Measurements from ENCODE around the genes FAM221B, GLIPR2, RNF38 and POLR1E.

DNA sequence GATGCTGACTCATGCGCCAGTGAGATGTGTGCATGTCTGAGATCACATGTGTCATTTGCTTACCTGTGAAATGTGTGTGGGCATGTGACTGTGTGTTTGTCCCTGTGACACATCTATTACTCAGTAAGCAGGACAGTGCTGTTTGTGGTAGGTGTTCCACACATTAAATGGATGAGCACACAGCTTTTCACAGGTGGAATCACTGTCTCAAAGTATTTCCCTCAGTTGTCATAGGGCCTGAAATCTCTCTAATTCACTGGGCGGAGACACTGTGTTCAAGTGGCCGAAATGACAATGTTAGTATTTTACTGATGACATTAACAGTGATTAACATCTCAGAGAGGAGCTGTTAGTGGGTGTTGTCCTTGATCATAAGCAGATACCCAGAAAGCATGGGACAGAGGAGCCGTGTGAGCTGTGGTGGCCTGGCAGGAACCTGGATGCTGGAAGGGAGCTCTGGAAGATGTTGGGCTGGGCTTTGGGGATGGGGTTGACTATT is 7.5 kb downstream of the NPR2 start:
- PRO-cap: no peak

DNA sequence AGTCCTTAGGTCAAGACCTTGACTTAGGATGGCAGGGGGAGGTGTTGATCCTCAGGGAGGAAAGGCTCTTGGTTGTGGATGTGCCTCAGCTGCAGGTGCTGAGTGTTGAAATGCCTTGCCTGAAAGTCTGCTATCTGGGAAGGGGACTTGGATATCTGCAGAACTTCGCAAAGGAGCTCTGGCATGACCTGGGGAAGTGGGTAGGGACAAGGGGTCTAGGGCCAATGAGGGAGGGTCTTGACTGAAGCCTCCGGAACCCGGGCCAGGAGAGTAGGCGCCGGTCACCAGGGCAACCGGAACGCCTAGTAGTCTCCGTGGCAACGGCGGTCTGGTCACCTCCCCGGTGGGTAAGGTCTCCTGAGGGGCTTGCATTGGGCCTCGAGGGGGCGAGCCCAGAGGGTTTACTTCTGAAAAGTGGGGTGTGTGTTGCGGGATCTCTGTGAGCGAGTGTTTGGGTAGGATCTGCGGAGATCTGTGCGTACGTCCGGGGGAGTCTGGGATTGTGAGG is at the start of gene FAM221B:
Gene FAM221B, minus strand, starts transcription at position 243 of the 508 bp plus-strand sequence.
- PRO-cap: no peak

DNA sequence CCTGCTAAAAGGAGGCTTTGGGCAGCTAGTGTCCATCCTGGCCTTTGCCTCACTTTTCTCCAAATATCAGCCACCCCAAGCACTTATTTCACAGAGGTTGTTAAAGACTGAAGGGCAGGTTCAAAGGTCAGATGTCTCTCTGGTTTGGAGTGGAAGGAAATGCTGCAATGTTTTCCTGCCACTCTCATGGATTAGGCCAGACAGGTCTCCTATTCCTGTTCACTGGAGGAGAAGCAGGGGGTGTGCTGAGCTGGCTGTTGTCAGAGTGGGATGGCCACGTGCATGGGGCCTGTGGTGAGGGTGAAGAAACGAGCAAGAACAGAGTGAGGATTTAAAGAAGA is 6.7 kb downstream of the TMEM8B start:
- PRO-cap: no peak

- PRO-cap: no peak
These were observed 6.2 kb downstream of the OR2S2 start for GRCh38 chr9:35951705-35952227.

- PRO-cap: no peak
These were observed 48.9 kb upstream of the GLIPR2 start for GRCh38 chr9:36087683-36088056.

GRCh38 chr9:36136144-36136920 is at the start of gene GLIPR2:
Gene GLIPR2 (plus strand): TSS chr9:36136733.
- PRO-cap: bidirectional peak, plus-strand start at chr9:36136735, minus-strand start at chr9:36136594

GRCh38 chr9:36153964-36155268 is 14.8 kb upstream of the CCIN start:
- PRO-cap: no peak

DNA sequence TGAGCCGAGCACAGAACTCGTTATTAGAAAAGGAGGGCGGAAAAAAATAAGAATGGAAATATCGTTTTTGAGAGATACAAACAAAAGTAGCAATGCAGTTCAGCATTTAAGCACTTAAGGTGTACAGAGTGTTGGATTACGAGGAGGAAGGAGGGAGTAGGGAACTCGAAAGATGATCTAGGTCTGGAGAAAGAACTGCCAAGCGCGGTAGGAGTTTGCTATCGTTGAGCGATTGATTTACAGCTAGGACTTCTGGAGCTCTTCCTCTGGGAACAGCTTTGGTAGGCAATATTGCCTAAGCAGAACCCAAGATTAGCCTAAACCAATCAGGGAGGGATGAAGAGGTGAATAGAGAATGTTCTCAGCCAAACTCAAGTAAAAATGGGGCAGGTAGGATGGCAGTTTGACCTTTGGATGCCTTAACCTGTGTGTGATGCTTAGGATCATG is 945 bp downstream of the CLTA start:
- PRO-cap: no peak

- PRO-cap: no peak
These were observed 38.4 kb upstream of the GNE start for GRCh38 chr9:36296522-36297130.

GRCh38 chr9:36319300-36319652 is 61.0 kb upstream of the GNE start:
- PRO-cap: no peak

DNA sequence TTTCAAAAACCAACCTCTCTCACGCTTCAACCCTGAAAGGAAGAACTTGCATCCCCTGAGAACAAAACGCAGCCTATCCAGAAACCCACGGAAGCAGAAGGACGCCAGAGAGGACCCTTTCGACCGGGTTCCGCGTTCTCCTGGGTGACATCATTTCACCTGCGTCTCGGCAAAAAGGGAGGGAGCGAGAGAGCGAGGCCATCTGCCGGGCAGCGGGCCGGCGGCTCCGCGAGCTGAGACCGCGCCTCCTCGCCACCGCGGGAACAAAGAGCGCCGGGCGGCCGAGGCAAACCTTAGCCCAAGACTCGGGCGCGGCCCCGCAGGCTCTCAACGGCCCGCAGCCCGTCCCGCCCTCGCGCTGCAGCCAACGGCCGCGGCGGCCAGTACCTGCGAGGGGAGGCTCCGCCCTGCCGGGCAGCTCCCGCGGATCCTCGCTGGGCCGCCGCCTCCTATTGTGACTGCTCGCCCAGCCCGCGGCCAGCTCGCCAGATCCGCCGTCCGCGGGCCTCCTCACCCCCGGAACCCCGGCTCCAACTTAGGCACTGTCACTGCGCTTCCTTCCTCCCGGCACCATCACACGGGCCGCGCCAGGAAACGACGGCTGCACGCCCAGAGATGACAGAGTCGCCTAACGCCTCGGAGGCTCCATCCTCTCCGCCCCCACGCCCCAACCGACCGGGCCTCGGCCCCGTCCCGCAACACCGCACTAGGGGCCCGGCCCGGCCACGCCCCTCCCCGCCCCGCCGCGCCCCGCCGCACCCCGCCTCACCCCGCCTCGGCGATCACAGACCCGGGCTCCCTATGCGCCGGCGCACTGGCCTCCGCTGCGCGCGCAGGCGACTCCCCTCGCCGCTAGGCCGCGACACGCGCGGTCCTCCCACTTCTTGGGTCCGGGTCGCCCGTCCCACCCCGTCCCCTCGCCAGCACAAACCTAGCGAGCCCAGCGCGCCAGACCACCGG is at the start of gene RNF38:
Gene RNF38, minus strand, starts transcription at position 103 of the 960 bp plus-strand sequence.
- PRO-cap: bidirectional peak, plus-strand start at position 201 of the sequence, minus-strand start at position 103 of the sequence; bidirectional peak, plus-strand start at position 252 of the sequence, minus-strand start at position 265 of the sequence; bidirectional peak, plus-strand start at position 648 of the sequence, minus-strand start at position 360 of the sequence; bidirectional peak, plus-strand start at position 835 of the sequence, minus-strand start at position 673 of the sequence

- PRO-cap: no peak
These were observed 4.4 kb downstream of the PAX5 start for GRCh38 chr9:37029565-37030082.

DNA sequence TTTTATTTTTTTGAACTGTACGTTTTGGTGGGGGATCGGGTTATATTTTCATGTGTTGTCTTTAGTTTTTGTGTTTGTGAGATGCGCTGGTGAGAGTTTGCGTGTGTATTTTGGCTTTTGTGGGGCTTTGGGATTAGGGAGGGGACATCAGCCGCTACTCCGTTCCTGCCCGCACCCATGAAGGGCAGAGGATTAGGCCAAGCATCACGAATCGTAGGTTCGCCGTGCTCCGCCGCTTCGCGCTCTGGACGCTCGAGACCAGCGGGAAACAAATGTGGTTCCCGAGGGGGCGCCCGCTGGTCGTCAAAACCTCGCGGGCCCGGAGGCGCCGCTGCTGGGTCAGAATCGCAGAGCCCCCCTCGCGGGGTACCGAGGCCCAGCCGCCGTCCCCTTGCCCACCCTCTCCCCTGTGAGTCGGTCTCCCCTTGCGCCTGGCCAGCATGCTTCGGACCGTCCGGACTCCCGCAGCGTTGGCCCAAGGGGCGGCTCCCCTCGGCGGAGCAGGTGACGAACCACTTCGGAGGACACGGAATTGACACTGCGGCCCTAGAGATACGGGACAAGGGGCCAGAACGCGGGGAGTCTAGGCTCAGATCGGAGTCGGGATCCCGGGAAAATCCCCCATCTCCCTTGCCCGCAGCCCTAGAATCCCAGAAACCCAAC is 2.3 kb upstream of the PAX5 start:
- PRO-cap: no peak

DNA sequence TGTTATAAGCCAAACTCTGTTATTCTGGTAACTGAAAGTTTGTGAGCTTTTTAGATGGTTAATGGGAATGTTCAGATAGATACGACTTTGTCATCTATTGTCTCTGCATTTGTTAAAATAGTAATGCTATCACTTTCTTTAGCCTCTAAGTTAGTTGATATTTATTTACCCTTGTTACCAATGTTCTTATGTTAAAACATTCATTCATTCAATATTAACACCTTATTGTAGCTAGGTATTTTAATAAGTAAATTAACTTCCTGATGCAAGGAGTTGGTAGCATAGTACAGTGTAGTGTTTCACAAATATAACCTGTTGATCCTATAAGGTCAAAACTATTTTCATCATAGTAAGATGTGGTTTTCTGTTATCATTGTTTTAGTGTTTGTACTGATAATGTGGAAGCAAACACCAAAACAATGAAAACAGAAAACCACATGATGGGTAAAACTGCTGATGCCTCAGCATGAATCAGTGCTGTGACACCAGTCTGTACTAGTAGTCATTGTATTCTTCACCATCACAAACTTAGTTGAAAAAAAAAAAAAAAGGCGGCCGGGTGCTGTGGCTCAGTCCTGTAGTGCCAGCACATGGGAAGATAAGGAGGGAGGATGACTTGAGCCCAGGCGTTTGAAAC is 36.4 kb downstream of the ZCCHC7 start:
- PRO-cap: no peak

DNA sequence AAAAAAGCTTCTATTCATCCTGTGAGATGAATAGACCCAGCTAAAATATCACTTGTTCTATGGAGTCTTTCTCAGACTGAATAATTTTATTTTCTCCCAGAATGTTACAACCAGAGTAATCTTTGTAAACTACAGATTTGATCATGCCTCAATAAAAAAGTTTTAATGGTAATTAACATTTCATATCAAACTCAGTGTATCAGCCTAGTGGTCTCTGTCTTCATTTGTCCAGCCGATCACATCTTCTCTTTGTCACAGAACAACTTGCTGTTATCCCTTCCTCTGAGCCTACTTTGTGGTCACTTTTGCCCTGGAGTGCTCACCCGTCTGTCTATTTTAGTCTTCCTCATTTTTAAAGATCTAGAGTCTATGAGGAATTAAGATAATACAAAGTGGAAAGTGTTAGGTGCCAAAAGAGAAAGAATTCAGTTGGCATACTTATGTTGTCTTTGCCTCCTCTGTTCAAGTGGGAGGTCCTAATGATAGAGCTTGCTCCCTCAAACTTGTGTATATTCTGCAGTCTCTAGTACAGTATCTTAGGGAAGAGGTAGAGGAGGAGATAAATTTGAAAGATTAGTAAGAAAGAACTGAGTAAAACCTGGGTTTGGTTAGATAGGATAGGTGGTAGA is 77.9 kb downstream of the ZCCHC7 start:
- PRO-cap: no peak

- PRO-cap: no peak
These were observed 99.2 kb downstream of the ZCCHC7 start for GRCh38 chr9:37219362-37220107.

DNA sequence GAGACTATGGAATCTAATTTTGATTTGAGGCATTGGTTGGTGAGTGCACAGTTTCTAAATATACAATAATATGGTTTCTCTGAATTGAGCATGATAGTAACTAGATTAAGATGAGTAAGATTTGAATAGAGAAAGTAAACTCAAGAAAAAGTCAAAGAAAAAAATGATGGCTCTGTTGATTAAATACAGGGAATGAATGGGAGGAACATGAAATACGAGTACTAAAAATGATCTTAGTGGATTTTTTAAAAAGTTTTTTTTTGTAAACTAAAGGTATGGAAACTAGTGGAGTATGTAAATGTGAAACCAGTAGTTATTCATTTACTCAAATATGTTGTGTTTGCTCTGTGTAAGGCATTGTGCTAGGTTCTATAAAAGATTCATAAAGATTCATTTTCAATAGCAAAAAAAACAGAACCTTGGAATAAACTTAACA is 101.2 kb downstream of the ZCCHC7 start:
- PRO-cap: no peak

GRCh38 chr9:37485211-37486332 is at the start of gene POLR1E:
Gene POLR1E (plus strand): TSS chr9:37485948.
- PRO-cap: bidirectional peak, plus-strand start at chr9:37486017, minus-strand start at chr9:37485857

GRCh38 chr9:37587464-37587954 is 4.9 kb downstream of the TOMM5 start:
- PRO-cap: no peak

DNA sequence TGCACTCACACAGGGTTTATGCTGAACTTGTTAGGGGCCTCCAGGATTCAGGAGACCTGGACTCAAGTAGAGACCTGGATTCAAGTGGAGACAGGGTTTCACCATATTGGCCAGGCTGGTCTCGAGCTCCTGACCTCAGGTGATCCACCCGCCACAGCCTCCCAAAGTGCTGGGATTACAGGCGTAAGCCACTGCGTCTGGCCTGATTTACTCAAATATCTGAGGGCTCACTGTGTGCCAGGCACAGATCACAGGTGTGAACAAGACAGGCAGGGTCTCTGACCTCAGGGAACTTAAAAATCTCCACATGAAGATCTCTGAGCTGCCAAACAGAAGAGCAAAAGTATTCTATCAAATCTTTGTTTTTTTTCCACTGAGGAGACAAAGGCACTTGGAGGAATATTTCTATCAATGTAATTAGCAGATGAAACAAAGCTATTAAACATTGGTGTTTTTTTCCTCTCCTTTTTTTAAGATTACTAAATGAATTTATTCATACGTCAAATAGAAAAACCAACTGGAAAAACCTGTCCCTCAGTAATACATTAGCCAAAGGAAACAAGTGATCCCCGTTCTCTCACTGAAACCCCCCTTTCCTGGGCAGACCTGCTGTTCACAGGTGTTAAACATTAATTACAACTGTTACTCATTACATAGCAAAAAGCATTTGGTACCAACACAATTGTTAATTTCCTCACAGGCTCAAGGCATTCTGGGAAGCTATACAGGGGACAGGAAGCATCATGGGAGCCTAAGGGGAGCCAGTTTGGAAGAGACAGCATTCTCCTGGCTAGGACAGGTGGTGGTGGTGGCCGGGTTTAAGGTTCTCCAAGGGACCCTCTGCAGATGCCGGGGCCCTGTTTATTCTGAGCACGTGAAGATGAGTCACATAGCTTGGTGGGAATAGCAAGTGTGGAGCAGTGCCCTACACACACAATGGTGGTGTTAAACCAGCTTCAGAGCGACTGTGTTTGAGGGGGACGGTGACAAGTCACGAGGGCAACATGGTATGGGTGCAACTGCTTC is 62.3 kb upstream of the SLC25A51 start:
- PRO-cap: no peak

Measured in bile duct (tissue), 1 donor.